Diencephalon (tissue), 2 donors: Measurements from ENCODE around the gene WDFY1.

DNA sequence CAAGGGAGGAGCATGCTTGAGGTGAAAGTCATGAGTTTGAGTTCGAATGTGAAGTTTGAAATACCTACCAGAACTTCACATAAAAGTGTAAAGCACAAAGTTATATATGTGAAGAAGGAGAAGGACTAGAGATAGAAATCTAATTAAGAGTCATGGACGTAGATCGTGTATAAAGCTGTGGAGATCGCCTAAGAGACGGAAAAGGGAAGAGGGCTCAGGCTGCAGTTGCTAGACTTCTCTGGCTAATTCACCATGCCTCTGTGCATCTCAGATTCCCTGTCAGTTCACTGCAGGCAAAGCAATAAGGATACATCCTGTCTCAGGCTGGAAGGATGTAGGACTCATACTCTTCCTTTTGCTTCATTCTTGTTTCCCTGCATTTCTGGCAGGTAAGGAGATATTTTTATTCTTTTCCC lies 112.6 kb downstream of the AP1S3 start:
- RAMPAGE, long total RNA = no peak

DNA sequence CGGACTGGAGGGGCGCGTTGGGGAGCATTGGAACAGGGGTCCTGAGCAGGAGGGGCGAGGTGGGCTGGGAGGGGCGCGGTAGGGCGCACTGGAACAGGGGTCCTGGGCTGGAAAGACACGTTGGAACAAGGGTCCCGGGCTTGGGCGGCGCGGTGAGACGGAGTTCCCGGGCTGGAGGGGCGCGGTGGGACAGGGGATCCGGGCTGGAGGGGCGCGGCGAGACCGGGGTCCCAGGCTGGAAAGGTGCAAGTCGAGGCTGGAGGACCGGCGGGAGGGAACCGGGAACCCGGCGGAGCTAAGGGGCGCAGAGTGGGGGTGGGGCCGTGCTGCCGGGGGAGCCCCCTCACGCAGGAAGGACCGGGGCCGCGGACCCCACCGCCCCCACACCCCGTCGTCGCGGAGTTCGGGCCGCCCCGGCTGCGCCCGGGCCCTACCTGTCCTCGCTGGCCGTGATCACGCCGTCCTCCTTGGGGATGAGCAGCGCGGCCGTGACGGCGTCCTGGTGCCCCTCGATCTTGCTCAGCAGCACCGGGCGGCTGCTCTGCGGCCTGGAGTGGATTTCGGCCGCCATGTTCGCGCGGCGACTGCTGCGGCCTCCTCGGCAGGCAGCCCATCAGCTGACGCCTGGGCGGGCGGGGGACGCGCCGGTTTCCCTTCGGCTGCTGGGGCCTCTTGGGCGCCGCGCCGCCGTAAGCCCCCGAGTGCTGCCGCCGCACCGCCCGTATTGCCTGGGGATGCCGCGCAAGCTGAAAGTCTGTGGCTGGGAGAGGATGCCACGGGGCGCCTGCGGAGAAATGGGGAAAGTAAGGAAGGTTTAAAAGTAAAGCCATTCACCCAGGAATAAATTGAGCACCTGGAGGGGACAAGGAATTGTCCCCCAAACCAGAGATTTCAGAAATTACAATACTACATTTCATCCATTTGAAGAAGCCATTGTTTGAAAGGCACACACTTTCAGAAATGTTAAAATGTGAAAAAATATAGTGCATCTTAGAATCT lies at the start of gene WDFY1:
Gene WDFY1, minus strand, starts transcription at position 622 of the 999 bp plus-strand sequence.
- RAMPAGE, long total RNA = start-site peak on the minus strand centred at position 611 of the sequence, 72 bp wide, 655 and 265 reads in 2 replicates

DNA sequence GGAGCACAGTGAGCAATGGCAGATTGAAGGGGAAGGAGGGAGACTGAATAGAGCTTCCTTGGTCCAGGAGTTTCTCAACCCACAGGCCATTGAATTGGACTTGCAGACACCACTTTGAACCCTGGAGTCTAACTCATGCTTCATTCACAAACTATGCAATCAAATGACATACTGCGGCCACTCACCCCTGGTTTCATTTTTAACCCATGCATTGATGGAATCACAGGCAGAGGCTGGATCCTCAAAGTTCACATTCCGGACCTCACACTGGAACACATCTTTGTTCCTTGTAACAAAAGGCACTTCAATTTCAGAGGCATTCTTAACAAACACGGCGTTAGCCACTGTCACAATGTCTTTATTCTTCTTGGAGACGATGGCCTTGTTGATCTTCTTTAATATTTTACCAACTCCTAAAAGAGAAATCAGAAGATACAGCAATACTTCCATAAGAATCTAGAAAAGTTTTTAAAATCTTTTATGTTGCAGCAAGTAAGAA lies 40.7 kb downstream of the MRPL44 start:
- RAMPAGE, long total RNA = no peak

- RAMPAGE, long total RNA = no peak
Measured at GRCh38 chr2:224146436-224146816, 107.3 kb upstream of the SERPINE2 start.

GRCh38 chr2:224514489-224515076 lies 70.6 kb downstream of the CUL3 start:
- RAMPAGE, long total RNA = no peak

DNA sequence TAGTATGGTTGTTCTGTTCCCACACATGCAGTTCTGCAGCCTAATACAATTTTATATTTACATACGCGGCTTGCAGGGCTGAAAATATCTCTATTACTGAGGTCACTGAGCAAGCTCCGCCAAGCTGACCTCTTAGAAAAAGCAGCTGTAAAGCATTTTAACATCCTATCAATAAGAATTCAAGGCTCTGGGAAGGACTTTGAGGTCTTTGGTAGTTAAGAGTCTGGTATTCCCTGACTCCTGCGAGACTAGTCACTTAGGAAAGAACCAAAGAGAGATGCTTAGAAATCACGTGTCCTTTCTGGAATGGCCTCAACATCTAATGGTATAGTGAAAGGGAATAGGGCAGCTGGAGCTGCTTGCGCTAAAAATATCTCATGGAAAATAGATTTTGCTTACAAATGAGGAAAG lies 59.2 kb downstream of the DOCK10 start:
- RAMPAGE, long total RNA = no peak

- RAMPAGE, long total RNA = no peak
Measured at GRCh38 chr2:225512931-225513650, 113.6 kb downstream of the NYAP2 start.

GRCh38 chr2:226411643-226412301 lies 387.8 kb downstream of the IRS1 start:
- RAMPAGE, long total RNA = no peak

- RAMPAGE, long total RNA = no peak
Measured at GRCh38 chr2:226732849-226733872, 66.5 kb downstream of the IRS1 start.

GRCh38 chr2:226738514-226739472 lies 60.8 kb downstream of the IRS1 start:
- RAMPAGE, long total RNA = no peak

DNA sequence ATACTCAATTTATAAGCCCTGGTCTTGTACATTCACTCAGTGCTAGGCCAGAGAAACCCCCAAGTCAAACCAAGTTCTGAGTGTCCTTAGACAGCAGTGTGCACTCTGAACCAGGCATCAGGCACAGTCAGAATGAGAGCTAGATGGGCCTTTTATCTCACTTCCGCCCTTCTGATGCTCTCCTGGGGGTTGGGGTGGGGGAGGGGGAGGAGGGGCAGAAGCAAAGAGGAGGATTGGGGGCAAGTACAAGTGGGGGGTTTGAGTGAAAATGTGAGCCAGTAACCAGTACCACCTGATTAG lies 148.8 kb downstream of the RHBDD1 start:
- RAMPAGE, long total RNA = no peak

- RAMPAGE, long total RNA = no peak
Measured at GRCh38 chr2:226985035-226985499, 149.2 kb downstream of the RHBDD1 start.

GRCh38 chr2:227087775-227088538 lies 76.0 kb downstream of the COL4A4 start:
- RAMPAGE, long total RNA = no peak

DNA sequence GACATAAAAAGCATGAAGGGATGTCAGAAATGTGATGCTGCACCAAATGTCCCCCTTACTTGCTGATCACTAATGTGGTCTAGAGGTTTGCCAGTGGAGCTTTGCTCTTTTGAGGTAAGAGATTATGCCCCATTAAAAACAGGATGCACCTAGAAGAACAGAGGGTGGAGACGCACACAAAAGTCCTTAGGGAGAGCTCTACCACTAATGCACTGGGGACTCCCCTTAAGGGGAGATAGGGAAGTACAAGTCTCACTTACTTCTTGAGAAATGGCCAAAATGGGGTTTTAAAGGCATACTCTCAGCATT lies 16.8 kb upstream of the SCYGR1 start:
- RAMPAGE, long total RNA = no peak

DNA sequence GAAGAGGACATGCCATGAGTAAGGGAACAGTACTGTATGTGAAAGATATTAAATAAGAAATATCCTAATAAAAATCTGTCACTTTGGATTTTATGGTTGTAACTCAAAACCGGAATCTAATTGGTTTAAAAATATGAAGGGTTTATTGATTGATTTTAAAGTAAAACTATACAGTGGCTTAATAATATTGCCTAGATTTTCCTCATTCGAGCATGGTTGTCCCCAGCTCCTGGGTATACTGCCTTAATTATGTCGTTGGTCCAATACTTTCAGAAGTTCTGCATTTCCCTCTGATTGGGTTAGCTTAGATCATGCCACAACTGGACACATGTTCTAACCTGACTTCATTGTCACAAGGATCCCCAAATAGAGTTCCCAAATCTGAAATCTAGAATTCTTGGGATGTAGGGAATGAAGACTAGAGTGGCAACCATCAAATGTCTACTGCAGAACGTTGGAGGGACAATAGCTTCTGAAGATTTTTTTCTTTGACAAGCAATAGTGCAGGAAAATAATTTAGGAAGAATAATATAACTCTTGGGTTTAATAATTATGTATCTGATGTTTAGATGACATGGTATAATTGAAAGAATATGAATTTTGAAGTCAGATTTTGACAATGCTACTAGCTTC lies 3.2 kb downstream of the AGFG1 start:
- RAMPAGE, long total RNA = no peak

- RAMPAGE, long total RNA = no peak
Measured at GRCh38 chr2:227546977-227547469, 51.7 kb upstream of the SCYGR2 start.

GRCh38 chr2:227783388-227783875 lies 30.2 kb upstream of the CCL20 start:
- RAMPAGE, long total RNA = no peak

DNA sequence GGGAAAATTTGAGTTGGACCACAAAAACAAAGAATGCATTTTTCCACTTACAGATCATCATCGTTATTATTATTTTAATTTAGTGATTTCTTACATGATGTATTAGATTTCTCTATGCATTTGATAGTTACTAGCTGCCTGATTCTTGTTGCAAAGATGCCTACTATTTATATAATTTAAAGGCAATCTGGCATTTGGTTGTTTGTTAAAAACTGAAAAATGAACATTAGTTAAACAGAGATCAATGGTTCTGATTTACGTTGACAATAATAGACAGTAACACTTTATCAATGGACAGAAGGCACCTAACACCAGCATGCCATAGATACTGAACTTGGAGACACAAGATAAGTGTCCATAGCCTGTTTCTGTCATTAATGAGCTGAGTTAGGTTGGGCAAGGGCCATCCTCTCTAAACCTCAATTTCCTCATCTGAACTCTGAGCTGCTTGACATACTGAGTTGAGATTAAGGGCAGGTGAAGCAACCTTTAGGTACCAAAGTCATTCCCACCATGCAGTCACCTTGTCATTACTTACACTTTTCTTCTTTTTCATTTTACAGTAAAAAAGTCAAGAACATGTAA lies 2.9 kb downstream of the CCL20 start:
- RAMPAGE, long total RNA = no peak

- RAMPAGE, long total RNA = no peak
Measured at GRCh38 chr2:227848513-227849087, 22.8 kb upstream of the DAW1 start.

- RAMPAGE, long total RNA = no peak
Measured at GRCh38 chr2:227870667-227871199, 698 bp upstream of the DAW1 start.